ENCODE results near the genes GOLIM4, SAMD7 and GPR160.

DNA sequence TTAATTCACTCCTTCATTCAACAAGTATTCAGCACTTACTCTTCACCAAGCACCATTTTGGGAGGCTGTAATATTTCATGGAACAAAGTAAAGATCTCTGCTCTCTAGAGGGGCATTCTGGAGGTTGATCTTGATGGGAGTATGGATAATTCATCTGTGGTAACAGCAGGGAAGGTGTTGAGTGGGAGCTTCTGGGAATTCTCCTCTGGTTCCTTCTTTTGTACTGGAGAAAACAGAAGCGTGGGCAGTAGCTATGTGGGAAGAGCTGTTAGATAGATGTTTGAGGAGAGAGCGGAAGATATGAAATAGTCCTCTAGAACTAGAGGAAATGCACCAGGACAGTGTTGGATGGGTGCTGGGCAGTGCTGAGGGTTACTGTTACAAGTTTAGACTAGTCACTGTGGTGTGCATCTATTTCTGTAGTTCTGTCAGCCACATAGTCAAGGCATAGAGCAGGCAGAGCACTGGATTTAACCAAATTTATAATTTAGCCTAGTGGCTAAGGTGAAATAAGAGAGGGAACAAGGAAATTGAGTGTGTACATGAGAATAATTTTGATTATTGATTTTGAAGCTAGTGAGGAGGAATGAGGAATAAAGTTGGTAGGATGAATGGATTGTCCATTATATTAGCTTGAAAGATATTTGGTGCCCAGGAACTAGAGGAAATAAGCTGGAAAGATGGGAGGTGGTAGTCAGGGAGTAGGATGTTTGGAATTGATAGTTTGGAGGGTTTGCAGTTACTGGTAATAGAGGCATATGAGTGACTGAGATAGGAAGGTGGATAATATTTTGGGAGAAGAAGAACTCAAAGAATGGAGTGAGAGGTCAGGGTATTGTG, 9.7 kb downstream of the NMD3 start:
- RRBS, result no CpG with 5 or more reads among the region's 2 CpGs

GRCh38 chr3:161415771-161416556, 44.6 kb upstream of the SPTSSB start:
- RRBS, result no CpG with 5 or more reads among the region's 4 CpGs

GRCh38 chr3:161878379-161878579, 381.7 kb downstream of the OTOL1 start:
- RRBS, result no CpG with 5 or more reads among the region's 2 CpGs

DNA sequence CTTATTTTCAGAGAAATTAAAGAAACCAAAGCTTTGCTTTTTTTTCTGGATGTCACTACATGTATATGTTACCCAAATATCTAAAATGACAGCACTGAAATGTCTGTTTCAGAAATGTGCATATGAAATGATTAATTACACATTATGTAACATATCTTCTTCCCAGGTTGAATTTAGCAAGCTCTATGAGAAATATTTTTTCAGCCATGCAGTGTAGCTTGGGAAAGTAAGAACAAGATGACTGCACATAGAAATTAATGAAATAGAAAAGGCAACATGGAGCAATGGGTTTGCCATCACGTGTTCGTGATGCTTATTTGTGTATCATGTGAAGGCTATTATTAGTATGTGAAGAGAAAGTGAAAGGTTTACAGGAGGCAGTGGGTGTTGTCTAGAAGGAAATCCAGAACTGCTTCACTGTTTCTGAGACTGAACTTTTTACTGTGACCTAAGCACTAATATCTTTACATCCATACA, 14.7 kb downstream of the SERPINI1 start:
- RRBS, result no CpG with 5 or more reads among the region's 2 CpGs

GRCh38 chr3:167876461-167876711, 140.9 kb downstream of the SERPINI1 start:
- RRBS, result no CpG with 5 or more reads among the region's 2 CpGs

GRCh38 chr3:168070855-168071629, 24.7 kb downstream of the GOLIM4 start:
- RRBS, result no CpG with 5 or more reads among the region's 5 CpGs

DNA sequence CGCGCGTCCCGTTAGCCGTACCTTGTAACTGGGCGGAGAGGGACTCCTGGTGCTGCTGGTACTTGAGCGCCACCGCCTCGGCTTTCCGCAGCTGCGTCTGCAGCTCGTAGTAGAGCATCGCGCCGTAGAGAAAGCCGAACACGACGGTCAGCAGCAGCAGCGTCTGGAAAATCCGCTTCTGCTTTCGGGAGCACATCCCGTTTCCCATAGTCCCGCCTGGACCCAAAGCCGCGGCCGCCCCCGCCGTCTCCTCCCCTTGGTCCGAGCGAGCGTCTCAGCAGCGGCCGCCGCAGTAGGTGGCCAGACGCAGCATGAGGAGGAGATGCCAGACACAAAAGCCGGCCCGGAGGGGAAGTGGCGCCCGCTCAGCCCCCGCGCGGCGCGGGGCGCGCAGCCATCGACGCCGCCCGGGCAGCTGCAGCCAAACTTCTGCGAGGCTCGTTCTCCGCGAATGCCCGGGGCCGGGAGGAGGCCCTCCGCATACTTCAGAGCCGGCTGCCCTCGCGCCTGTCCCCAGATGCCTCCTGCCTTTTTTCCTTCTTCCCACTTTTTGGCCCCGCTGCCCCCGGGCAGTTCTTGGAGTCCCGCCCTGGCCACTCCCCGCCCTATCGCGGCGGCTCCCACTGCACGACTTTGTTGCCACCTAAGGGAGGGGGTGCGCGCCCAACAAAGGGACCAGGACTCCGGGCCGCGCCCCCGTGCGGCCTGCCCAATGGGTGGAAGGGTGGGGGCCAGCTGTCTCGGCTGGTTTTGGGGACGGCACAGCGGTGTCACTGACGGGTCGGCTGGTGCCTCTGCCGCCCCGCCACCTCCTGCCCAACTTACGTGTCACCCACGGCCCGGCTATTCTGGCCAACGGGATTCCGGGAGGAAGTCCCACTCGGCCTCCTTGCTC, at the start of gene GOLIM4:
Gene GOLIM4 (minus strand): TSS at position 847 of the 895 bp plus-strand sequence.
- RRBS, result 2% methylated on average over 28 of the region's 88 CpGs

DNA sequence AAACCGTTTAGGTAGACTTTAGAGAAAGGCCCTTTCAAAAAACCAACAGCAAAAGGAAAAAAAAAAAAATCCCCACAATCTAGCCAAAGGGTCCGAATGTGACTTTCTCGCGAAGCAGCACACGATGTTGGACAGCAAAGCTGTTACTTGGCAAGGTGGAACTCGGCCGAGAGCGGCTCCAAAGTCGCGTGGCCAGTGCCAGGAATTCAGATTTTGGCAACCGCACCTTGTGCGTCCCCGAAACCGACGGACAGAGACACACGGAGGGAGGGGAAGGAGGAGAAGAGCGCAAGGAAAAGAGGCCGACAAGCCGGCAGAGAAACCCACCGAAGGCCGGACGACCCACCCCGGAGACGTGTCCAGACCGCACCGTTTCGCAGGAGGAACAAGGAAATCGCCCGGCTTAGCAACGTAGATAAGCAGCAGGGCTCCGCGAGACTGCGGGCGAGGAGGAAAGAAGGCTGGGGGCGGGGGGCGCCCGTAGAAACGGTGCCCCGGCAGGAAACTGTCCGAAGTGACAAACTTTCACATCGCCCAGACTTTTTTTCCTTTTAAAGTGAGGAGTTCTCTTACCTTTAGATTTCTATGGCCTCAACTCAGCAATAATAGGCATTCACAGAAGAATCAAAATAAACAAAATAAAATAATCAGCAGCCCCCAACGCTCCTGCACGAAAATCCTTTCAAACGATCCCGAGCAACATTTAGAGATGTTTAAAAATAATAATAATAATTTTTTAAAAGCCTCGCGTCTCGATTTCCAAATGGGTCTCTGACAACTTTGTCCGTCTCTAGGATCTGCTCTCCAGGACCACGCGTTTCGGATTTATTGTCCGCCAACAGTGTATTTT, 517.1 kb downstream of the MECOM start:
- RRBS, result 9% methylated on average over 15 of the region's 53 CpGs

GRCh38 chr3:169389233-169389516, 274.3 kb downstream of the MECOM start:
- RRBS, result no CpG with 5 or more reads among the region's 2 CpGs

DNA sequence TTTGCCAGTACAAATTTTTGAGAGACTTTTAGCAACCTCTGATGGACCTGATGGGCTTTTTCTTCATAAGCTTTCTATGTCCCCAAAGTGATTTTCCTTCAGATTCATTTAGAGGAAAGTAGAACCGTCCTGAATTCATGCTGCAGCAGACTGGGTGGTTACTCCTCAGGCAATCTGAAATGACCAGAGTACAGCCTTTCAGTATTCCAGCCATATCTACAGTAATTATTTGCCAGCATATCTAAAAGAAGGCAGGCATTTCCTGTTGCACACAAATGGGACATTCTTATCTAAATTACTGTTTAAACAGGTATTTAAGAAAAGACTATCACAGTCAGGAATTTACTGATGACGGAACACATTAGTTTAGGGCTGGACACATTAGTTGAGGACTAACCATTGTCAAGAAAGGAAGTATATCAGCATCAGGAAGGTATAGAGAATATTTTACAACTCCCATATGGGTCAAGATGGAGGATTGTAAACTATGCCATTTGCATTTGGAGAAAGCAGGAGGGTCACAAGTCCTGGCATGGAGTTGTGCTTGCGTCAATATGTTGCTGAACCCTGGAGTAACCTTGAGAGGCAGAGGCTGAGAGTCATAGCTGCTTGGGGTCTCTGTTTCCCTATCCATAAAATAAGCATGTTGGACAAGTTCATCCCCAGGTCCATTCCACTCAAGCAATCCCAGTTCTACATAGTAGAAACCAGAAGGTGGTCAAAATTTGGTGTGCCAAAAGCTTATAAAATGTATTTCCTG, 273.8 kb downstream of the MECOM start:
- RRBS, result no CpG with 5 or more reads among the region's 3 CpGs

- RRBS, result no CpG with 5 or more reads among the region's 11 CpGs
Measured at GRCh38 chr3:169483651-169484217, 179.8 kb downstream of the MECOM start.

GRCh38 chr3:169619522-169620479, 43.7 kb downstream of the MECOM start:
- RRBS, result no CpG with 5 or more reads among the region's 9 CpGs

GRCh38 chr3:169658263-169659048, 5.1 kb downstream of the MECOM start:
- RRBS, result 7% methylated on average over 6 of the region's 27 CpGs

DNA sequence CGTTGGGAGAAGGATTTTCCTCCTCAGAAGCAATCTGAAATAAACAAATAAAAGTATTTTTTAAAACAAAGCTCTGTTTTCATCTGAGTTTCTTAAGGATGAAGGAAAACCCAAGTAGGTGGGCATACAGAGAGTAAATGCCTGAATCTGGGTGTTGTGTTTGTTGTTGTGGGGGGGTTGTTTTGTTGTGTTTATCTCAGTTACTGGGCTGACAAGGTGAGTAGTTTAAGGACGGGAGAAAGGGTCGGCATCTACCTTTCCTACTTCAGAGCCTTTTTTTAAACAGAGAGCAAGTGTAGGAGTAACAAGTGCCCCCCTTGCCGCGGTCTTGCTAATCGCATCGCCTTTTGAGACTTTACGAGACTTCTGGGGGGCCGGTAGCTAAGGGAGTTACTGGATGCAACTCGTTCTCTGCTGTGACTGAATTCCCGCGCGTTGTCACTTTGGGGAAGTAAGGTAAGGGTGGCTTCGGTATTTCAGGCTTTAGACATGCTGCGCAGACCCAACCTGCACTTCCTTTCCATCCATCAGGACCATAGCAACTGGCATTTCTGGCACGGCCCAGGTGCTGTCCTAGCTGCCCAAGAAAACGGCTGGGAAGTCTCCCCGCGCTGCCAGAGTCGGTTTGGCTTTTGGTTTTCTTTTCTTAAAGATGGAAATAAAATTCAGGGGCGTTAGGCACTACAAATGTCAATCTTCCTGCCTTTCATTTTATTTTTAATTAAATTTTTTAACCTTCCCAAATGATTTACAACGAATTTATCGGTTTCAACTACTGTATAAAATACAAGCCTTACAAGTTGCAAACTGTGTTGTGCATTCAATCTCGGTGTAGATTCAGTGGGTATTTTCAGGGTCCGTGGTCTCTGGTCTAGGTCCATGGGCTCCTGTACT, 3.7 kb downstream of the MECOM start:
- RRBS, result no CpG with 5 or more reads among the region's 25 CpGs

DNA sequence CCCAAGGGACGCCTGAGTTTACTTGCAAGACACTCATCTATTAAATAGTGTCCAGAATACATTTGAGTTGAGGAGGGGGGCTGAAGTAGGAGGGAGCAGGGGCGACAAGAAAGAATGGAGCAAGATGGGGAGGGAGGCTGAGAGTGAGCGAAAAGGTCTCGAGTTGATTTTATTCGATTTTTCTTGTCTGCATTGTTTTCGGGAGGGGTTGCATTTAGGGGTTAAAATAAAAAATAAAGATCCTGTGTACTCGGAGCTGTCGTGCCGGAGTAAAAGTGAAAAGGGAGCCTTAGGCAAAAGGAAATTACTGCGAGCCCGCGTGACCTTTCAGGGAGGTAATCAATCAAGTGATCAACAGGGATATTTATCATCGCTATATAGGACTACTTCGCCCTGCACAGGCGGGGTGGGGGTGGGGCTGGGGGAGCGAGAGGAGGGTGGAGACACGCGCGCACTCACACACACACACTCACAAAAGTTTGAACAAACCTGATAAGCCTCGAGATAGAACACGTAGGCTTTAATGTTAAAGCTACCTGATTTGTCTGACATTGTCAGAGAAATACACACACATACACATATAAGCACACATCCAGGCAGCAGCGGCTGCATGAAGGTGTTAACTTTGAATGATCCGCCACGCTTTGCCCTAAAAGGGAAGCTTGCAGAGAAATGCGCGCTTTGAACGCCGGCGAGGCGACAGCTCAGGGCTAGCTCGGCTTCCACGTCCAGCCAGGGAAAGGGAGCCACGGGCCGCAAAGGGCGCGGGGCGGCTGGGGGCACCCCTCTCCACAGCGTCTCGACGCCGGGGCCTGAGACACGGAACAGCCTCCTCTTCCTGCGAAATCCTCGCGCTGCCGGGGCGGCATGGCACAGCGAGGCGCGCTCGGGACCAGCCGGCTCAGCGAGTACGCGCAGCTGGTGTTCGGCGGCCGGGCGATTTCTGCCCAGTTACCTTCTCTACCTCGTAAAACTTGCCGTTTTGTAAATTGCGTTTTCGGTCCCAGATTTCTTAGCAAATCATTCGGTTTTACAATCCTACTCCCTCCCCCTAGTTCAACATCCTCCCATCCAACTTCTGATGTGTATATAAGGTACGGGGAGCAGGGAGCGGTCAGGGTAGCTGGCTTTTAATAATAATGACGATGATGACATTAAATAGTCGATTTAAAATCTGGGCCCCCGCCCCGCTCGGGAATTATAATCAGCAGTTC, 4.7 kb upstream of the MECOM start:
- RRBS, result 5% methylated on average over 18 of the region's 71 CpGs

- RRBS, result no CpG with 5 or more reads among the region's 10 CpGs
Measured at GRCh38 chr3:169811573-169811959, 1.1 kb upstream of the LRRIQ4 start.

GRCh38 chr3:169886638-169886899, 16.8 kb upstream of the LRRC31 start:
- RRBS, result no CpG with 5 or more reads among the region's 2 CpGs

DNA sequence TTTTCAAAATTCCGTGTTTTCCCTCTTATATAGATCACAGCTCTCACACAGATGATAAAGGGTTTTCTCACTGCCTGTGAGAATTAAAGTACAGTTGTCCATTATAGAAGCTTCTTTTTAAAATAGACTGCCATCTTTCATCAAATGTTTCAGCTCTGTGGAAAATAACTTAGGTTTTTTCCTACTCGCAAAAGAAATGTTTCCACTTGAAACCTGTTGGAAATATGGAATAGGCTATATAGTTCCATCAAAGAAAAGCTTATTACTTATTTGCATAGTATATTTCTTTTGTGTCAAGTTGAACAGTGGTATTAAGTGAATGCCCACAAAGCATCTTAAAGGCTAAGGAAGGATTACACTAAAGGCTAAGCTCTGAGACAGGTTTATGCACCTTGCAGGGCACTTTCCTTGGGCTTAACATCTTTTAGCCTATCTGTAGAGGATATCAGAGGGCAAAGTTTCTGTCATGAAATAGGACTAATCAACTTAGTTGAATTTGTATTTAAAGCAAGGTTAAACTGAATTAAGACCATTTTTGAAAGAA, at the start of gene SAMD7:
Gene SAMD7 (plus strand): TSS at position 411 of the 544 bp plus-strand sequence.
- RRBS, result no CpG with 5 or more reads among the region's 2 CpGs

GRCh38 chr3:170037392-170038571, at the start of gene GPR160:
GPR160 (plus strand) TSS chr3:170037995.
- RRBS, result 2% methylated on average over 24 of the region's 88 CpGs

GRCh38 chr3:170343864-170344275, 13.6 kb upstream of the SKIL start:
- RRBS, result no CpG with 5 or more reads among the region's 6 CpGs